Urinary bladder (tissue), 3 donors: ENCODE data around the genes ADAR, KCNN3, SHC1, EFNA4 and EFNA3.

- PRO-cap = no peak
- RAMPAGE, long total RNA = no peak
Observed at GRCh38 chr1:154353494-154353972, 28.2 kb downstream of the ATP8B2 start.

DNA sequence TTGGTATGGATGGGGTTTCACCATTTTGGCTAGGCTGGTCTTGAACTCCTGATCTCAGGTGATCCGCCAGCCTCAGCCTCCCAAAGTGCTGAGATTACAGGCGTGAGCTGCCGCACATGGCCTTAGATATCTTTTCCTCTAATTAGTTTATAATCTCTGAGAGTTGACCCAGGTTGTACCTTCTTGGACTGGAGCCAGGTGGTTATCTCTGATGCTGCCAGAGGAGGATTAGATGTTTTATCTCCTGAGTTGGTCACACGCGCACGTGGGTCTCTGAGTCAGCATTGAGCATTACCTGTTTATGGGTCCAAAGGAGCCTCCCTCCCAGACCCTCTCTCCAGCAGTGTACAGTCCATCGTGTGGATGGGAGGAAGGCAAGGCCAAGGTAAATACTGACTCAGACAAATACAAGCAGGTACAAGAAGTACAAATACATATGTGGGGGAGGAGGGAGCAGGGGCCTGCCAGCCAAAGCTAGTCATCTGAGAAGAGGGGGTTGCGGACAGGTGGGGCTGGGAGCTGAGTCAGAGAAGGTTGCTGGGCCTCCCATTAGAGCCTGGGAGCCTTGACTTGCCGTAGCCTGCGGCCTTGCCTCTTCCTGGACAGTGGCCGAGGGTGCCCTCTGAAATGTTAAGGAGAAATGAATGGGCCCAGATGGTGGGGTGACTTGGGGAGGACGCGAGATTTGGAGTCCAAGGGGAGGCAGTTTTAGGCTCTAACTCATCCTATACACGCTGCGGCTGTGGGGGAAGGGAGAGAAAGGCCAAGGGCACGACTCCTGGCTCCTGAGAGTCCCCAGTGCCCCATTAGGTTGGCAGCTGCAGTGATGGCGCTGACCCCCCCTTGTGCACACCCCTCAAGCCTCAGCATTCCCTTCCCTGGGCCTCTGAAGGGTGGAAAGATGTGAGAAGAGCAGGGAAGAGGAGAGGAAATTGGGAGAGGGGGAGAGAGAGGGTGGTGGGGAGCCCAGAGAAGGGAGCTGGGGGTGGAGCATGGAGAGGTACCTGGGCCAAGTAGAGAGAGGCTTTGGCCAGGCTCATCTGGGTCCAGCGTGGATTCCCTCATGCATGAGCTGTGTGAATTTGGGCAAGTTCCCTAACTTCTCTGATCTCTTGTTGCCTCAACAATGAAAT, 13.3 kb downstream of the IL6R start:
- PRO-cap = no peak
- RAMPAGE, long total RNA = no peak

GRCh38 chr1:154559168-154560032, 938 bp upstream of the UBE2Q1 start:
- PRO-cap = no peak
- RAMPAGE, long total RNA = no peak

GRCh38 chr1:154600935-154601766, 6.8 kb downstream of the ADAR start:
- PRO-cap = no peak
- RAMPAGE, long total RNA = no peak

DNA sequence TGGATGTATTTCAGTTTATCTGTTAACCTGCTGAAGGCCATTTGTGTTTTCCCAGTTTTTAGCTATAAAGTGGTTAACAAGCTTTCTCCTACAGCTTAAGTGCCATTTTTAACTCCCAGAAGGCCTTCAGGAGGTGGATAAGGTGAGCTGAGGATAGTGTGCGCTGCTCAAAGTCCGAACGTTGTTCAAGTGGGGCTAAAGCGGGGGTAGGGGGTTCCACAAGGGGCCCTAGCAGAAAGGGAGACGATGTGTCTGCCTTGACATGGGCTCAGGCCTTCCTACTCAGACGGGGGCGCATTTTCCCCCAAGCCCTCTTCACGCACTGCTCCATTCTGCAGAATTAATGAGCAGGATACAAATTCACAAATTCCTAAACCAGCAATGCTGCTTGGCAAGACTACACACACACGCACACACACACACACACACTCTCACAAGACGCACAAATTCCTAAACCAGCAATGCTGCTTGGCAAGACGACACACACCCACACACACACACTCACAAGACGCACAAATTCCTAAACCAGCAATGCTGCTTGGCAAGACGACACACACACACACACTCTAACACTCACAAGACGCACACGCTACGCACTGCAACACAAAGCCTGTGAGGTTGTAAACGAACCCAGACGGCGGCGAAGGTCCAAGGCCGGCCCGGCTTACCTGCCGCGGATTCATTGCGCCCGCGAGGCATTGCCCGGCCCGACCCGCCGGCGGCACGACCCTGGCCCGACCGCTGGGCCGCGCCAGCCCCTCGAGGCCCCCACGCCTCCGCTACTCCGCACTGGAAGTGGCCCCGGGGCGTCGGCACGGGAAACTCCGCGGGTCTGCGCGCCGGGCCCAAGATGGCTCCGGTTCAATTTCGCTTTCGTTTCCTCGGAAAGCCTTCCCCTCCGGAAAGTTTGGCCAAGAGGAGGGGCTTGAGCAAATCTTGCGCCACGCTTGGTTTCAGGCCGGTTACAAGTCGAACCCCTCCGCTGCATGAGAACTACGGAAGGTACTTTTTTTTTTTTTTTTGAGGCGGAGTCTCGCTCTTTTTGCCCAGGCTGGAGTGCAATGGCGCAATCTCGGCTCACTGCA, at the start of gene ADAR:
Gene ADAR, minus strand, starts transcription at position 863 of the 1,085 bp plus-strand sequence.
- PRO-cap = bidirectional peak, plus-strand start at position 633 of the sequence, minus-strand start at position 342 of the sequence; bidirectional peak, plus-strand start at position 965 of the sequence, minus-strand start at position 852 of the sequence
- RAMPAGE, long total RNA = no peak

DNA sequence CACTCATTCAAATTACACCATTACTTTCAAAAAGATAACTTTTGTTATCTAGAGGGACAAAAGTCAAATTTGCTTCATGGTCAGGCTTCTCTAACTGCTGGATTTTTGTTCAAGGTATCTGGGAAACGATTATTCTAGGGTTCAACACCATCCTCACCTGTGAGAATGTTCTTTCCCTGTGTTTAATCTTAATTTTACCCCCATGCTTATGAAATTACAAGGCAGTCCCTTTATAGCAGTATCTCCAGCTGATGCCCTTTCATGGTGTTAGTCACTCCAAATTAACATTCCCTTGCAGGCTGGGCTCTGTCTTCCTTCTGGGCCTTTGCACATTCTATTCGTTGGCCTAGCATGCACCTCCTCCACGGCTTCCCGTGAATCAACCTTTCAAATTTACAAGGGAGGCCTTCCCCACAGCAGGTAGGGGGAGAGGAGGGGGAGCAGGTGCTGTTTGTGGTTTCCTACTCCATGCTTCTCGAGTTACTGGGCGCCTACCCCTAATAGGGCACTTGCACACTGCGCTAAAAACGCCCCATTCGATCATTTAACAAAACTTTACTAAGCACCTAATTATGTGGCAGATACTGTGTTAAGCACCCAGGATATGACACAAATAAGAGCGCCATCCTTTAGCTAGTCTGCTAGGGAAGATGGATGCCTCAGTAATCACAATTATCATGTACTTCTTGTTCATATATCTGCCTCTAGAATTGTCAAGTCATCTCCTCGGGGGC, 1.4 kb upstream of the ADAR start:
- PRO-cap = no peak
- RAMPAGE, long total RNA = no peak

- PRO-cap = bidirectional peak, plus-strand start at chr1:154870447, minus-strand start at chr1:154870281
- RAMPAGE, long total RNA = no peak
Observed at GRCh38 chr1:154869765-154870690, at the start of gene KCNN3. Gene KCNN3, minus strand, starts transcription at chr1:154870281.

- PRO-cap = no peak
- RAMPAGE, long total RNA = no peak
Observed at GRCh38 chr1:154952738-154953139, 3.2 kb downstream of the PBXIP1 start.

DNA sequence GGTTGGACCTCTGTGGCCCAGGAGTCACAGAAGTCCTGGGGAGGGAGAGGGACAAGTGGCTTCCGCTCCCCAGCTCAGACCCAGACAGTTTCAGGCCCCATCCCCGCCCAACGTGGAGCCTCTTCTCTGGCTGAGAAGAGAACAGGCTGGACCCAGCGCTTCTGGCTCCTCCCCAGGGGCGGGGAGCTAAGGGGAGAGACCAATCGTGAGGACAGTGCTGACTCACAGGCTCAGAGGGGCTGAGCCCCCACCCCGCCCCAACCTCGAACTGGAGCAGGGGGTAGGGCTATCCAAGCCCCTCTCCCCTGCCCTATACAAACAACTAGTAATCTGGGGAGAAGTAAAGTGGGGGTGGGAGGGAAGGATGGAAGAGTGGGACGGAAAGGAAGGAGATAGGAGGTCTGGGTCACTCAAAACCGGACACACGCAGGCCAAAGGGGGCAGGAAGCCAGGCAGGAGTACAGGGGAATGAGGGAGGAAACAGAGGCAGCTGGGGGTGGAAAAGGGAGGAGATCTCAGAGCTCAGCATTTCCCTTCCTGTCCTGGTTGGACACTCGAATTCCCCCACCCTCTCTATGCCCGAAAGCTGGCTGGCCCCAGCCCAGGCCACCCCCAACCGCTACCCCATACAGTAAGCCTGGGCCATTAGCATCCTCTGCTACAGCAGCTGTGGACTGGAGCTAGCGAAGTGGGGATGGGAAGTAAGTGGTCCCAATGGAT, at the start of gene SHC1:
Gene SHC1, minus strand, starts transcription at position 128 of the 720 bp plus-strand sequence.
- PRO-cap = bidirectional peak, plus-strand start at position 233 of the sequence, minus-strand start at position 86 of the sequence; unidirectional peak, plus-strand start at position 463 of the sequence; unidirectional peak, plus-strand start at position 489 of the sequence; unidirectional peak, plus-strand start at position 529 of the sequence
- RAMPAGE, long total RNA = start-site peak on the minus strand centred at position 117 of the sequence, 53 bp wide, 324 and 119 reads in 2 replicates

- PRO-cap = no peak
- RAMPAGE, long total RNA = no peak
Observed at GRCh38 chr1:155007348-155007840, 4.8 kb downstream of the ZBTB7B start.

DNA sequence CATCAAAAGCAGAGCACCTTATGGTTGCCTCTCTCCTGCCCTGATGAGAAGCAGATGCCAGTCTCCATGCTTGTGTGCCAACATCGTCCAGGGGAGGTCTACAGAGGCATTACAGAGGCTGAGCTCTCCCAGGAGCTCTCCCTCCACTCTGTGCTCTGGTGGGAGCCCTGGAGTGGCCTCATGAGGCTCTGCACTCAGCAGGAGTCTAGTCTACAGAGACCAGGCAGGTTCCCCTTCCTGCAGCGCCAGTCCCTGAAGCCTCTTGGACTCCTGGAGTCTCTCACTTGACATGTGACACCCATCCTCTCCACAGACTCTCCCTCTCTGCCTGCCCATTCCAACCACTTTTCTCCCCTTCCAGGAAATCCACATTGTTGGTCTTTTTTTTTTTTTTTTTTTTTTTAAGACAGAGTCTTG, 3.4 kb downstream of the DCST1 start:
- PRO-cap = no peak
- RAMPAGE, long total RNA = no peak

- PRO-cap = unidirectional peak, plus-strand start at chr1:155063773
- RAMPAGE, long total RNA = no peak
Observed at GRCh38 chr1:155063418-155064777, at the start of gene EFNA4. Gene EFNA4, plus strand, starts transcription at chr1:155063740.

- PRO-cap = no peak
- RAMPAGE, long total RNA = no peak
Observed at GRCh38 chr1:155071745-155072349, 6.8 kb upstream of the EFNA3 start.

DNA sequence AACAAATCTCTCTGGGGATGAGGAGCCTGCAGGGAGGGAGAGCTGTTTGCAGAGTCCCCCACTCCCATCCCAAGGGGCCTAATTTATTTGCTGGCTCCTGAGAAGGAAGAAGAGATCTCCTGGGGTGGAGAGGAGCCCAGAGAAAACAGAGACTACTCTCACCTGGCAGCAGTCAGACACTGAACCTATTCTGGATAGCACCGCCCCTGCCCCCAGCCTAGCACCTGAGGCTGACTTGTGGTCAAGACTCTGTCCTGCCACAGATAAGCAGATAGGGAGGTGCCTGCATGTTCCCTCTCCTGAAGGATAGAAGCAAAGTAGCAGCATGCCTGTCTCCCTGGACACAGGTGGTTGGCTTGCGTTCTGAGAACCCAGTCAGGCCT, 1.4 kb upstream of the EFNA3 start:
- PRO-cap = no peak
- RAMPAGE, long total RNA = no peak

DNA sequence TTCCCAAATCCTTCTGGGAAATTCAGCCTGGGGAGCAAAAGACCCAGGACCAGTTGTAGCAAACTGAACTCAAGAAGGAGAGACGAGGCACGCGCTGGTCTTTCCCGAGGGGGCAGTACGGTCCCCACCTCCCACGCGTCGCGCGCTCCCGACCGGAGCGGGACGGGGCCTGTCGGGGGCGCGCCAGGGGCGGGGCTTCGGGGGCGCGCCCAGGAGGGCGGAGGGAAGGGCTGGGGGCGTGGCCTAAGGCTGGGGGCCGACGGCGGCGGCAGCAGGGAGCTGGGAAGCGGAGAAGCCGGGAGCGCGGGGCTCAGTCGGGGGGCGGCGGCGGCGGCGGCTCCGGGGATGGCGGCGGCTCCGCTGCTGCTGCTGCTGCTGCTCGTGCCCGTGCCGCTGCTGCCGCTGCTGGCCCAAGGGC, at the start of gene EFNA3:
Gene EFNA3, plus strand, starts transcription at position 241 of the 418 bp plus-strand sequence.
- PRO-cap = unidirectional peak, plus-strand start at position 274 of the sequence
- RAMPAGE, long total RNA = no peak

- PRO-cap = no peak
- RAMPAGE, long total RNA = no peak
Observed at GRCh38 chr1:155082358-155082939, 3.8 kb downstream of the EFNA3 start.

DNA sequence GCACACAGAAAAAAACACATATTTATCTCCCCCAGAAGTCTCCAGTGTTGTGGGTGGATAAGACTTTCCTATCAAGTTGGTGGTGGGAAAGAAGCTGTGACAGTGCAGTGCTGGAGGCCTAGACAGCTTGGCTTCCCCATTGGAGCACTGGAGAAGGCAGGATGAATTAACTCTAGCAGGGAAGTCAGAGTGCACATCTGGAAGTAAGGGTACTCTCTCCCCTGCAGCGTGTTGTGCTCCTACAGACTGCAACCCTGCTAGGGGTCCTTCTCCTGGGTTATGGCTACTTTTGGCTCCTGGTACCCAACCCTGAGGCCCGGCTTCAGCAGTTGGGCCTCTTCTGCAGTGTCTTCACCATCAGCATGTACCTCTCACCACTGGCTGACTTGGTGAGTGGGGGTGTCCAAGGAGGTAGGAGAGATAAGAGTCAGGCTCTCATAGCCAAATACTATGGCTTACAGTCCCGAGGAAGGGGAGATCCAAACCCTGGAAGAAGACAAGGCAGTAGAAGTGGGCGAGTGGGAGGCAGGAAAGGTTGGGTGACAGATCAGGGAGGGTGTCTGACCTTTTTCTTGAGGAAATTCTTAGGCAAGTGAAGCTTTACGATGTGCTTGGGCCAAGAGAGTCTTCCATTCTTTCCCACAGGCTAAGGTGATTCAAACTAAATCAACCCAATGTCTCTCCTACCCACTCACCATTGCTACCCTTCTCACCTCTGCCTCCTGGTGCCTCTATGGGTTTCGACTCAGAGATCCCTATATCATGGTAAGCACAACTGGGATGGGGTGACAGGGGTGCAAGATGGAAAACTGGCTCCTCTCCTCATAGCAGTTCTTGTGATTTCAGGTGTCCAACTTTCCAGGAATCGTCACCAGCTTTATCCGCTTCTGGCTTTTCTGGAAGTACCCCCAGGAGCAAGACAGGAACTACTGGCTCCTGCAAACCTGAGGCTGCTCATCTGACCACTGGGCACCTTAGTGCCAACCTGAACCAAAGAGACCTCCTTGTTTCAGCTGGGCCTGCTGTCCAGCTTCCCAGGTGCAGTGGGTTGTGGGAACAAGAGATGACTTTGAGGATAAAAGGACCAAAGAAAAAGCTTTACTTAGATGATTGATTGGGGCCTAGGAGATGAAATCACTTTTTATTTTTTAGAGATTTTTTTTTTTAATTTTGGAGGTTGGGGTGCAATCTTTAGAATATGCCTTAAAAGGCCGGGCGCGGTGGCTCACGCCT, 2.1 kb downstream of the SLC50A1 start:
- PRO-cap = no peak
- RAMPAGE, long total RNA = no peak

DNA sequence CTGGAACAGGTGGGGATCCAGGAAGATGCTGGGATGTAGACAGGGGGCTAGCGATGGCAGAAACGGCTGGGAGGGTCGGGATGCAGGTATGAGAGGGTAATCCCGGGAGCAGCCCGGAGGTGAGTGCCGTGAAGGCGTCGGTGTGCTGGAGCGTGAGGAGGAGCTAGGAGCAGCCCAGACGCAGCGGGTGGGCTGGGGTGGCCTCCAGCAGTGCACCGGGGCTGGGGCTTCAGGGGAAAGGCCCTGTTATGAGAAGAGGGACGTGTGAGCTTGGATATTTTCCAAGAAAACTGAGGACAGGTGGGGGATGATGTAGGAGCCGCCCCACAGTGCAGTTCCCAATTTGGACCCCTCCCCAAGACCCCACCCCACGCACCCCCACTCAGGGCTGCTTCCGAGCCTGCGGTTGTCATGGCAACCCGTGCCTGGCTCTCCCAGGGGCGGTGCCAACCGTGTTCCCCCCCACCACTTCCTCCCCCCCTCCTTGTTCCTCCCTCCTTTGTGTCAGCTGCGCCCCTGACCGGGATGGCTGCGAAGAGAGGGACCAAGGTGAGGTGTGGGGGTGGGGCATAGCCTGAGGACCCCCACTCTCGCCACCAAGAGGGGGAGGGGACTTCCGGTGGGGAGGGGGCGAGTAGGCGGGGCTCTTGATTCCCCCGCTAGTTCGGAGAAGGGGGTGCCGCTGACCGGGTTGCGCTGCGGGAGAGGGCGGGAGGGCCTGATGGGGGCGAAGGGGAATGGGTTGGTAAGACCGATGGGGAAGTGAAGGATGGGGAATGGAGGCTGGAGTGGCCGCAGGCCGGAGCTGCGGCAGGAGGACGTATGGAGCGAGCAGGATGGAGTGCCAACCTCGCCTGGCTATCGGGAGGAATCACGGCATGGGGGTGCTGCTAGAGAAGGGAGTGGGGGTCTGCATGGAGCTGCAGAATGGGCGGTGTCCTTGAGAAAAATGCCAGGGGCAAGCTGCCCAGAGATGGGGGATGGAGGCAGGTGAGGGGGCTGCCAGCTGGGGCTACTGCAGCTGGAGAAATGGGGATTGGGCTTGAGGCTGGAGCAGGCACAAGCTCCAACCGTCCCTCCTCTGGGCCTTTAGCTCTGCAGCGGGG, 797 bp downstream of the TRIM46 start:
- PRO-cap = no peak
- RAMPAGE, long total RNA = no peak

DNA sequence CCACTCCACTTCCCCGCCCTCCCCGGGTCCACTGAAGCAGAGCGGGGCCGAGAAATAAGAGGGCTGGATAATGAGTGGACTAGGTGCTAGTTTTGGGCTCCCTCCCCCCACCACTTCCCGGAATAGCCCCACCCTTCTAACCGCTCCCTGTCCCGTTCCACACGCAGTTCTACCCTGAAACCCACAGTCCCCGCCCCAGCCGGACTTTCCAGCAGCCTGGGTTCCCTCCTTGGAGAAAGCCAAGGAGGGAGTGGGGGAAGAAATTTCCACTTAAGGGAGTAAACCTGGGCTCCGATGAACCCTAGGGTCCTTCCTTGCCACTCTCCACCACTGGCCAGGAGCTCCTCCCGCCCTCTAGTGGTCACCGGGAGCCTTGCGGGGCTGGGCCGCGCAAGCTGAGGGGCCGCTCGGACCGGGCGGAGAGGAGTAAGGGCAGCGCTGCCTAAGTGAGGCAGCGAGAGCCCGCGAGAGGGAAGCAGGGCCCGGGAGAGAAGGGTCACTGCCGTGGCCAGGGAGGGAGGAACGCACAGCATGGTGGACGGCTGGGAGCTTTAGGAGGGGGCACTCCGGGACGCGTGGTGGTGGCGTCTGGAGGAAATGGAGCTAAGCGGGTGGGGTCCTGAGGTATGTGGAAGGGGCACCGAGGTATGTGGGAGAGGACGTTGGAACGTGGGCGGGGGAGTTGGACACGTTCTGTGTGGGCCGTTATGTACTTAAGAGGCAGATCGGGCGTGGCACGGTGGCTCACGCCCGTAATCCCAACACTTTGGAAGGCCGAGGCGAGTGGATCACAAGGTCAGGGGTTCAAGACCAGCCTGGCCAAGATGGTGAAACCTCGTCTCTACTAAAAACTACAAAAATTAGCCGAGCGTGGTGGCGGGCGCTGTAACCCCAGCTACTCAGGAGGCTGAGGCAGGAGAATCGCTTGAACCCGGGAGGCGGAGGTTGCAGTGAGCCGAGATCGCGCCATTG, 14.1 kb downstream of the THBS3 start:
- PRO-cap = bidirectional peak, plus-strand start at position 198 of the sequence, minus-strand start at position 109 of the sequence; bidirectional peak, plus-strand start at position 499 of the sequence, minus-strand start at position 329 of the sequence
- RAMPAGE, long total RNA = no peak

GRCh38 chr1:155195634-155196071, 12.0 kb downstream of the THBS3 start:
- PRO-cap = no peak
- RAMPAGE, long total RNA = no peak